ENCODE results near the genes CTNND2 and FBXL7.

- RRBS: no CpG with 5 or more reads among the region's 11 CpGs
These were observed 13.0 kb downstream of the DAP start for GRCh38 chr5:10747708-10748858.

DNA sequence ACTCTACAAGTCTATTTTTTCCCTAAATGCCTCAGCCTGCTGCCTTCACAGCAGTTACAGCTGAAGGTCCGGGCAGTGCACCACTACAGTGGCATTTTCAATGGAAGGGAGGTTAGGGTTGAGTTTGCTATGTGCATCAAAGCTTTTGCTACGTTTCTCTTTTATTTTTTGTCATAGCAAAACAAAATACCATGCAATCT, 193.7 kb downstream of the CTNND2 start:
- RRBS: no CpG with 5 or more reads among the region's 2 CpGs

DNA sequence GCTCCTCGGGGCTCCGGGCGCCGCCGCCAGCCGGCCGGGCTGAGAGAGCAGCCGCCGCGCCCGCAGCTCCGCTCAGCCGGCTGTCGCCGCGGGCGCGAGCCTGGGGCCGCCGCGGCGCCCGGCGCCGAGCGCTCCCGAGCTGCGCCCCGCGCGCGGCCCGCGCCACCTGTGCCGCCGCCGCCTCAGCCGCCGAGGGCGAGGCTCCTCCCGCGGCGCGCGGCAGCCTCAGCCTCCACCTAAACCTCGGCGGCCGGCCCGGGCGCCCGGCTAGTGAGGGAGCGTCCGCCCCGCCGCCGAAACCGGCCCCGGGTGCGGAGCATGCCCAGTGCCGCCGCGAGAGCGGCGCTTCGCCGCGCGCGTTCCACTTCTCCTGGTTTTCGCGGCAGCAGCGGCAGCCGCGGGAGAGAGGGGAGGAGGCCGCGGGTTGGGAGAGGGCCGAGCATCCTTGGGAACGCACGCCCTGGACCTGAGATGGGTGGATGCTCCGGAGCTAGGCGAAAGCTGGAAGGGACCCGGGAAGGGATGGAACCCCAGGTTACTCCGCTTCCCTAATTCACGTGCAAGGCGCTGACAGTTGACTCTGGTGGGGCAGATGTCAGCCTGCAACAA, at the start of gene CTNND2:
TSS of gene CTNND2 (minus strand) at position 313 of the 609 bp plus-strand sequence.
- RRBS: 3% methylated on average over 19 of the region's 85 CpGs

DNA sequence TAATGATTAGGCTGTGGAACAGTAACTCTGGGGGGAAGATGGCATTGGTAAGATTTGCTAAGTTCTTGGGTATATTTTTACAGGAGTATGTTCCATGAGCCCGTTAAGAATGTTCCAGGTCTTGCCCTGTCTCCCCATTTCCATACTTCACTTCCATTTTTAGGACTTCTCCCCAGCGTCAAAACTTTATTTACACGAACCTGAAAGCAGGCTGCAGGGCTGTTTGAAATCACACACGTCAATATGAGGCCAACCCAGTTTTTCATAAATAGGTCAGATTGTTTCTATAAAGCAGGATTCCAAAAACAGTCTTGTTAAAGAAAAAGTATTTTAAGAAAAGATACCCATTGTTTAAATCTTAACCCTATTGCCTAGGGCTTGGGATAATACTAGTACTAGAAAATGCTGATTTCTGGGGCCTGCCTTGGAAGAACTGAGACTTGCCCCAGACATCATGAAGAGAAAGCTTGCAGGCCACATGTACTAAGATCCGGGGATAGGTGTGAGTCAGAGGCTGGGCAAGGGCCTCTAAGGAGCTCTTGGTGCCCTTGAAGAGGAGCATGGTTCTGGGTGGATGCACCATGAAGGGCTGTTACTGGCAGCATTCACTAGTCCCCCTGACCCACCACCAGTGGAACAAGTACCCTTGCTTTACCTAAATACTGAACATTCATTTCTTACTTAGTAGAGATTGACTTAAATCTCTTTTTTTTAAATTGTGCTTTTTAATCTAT, 24.2 kb downstream of the TRIO start:
- RRBS: no CpG with 5 or more reads among the region's 5 CpGs

DNA sequence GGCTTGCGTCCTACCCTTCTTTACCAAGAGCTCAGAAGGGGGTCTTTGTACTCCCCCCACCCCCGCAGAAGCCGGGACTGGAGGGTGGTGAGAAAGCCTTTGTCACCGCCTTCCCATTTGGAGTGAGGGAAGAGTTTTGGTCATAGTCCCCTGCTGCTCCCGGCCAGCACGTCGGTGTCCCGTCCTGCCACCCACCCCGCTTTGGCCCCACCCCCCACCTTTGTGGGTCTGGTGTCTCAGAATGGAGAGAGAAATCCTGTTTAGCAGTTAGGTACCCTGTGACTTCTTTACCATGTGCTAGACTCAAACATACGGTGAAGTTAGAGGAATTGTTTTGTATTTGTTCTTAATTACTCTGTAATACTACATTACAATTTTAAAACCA, 35.8 kb downstream of the TRIO start:
- RRBS: 20% methylated on average over 3 of the region's 10 CpGs

DNA sequence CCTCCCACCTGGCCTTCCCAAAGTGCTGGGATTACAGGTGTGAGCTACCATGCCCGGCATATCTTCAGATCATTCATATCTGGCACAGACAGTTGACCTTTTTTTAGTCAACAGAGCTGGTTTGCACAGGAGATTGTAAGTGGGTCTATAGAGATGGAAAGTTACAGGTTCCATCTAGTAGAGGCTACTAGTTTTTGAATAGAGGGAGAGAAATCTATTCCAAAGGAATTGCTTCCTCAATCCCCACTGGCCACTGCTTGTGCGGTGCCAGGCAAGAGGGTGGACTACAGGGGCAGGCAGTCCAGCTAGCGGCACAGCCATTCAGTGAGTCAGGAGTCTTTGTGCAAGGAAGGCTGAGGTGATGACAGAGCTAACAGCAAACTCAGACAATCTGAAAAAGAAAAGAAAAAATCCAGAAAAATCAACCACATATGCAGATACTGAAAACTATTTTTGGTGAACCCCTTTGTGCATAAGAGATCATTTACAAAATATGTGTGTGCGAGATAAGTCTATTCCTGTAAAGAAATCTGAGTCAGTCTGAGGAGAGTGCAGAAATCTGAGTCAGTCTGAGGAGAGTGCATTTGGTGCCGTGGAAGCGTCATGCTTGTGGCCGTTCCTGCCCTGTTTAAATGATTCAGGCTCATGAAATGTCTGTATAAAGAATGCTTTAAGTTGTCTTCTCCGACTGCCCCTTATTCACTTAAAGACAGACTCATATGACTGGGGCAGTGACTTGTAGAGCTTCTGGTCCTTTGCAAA, 47.0 kb downstream of the TRIO start:
- RRBS: no CpG with 5 or more reads among the region's 8 CpGs

- RRBS: no CpG with 5 or more reads among the region's 8 CpGs
These were observed 57.2 kb downstream of the TRIO start for GRCh38 chr5:14200258-14200739.

- RRBS: no CpG with 5 or more reads among the region's 8 CpGs
These were observed 70.7 kb downstream of the TRIO start for GRCh38 chr5:14213406-14214673.

DNA sequence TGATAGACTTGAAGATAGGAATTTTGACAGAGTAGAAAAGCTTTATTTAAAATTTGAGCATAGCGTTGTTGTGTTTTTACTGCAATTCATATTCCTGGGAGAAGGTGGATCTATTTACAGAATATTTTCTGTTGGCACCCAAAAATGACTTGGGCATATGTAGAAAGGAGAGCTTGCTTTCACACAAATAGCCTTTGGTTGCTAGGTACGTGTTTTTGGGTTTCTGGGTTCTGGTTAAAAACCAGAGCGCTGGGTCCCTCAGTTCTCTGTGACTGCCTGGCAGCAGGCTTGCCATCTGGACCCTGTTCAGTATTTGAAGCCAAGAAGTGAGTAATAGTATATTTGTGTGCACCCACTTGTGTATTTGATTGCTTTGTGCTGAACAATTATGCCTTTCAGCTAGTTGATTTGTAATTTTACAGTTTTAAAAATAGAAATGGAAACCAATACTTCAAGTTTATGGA, 153.3 kb downstream of the TRIO start:
- RRBS: no CpG with 5 or more reads among the region's 3 CpGs

DNA sequence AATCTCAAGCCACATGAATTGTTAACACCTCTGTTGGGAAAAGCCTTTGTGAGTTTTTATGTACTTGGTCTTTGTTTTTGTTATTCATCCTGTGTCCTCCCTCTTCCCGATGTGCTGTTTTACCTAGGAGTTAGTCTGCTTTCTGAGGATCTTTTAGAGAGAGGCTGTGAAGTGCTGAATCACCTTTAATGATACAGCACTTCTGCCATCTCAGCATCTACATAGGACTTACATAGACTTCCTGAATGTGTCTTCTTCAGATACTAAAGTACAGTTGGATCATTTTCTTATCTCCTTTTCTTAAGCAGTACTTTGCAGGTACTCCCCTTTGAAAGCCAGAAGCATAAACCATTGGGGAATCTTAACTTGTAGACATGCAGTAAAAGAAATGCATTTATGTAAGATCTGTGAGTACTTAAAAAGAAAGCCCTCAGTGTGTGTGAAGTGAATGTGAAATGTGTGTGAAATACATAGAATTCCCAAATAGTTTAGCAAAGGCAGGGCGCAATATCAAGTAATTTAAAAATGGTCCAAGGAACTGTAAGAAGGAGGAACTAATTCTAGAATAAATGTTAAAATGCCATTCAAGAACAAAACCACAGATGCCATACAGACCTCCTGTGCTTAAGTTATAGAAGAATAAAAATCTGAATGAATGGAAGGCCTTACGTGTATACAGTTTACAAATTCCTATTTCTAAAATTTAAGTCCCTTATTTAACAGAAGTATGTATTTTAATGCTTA, 31.7 kb downstream of the OTULIN start:
- RRBS: no CpG with 5 or more reads among the region's 3 CpGs

DNA sequence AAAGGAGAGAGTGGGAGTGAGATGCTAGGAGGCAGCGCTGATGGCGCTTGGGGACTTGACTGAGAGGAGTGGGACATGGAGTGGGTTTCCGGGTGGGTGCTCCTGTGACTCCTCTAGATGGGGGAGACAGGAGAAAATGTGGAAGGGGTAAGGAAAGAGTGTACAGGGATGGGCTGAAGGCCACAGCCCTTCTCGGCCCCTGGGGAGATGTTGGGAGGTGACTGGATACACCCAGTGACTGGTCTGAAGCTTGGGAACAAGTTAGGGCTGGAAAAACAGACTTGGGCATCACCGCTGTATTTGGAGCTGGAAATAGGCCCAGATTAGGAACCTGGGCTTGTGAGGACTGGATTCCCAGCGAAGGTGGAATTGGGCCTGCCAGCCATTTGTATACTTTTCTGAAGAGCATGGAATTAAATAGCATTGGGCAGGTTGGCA, 37.6 kb downstream of the OTULIN start:
- RRBS: no CpG with 5 or more reads among the region's 6 CpGs

DNA sequence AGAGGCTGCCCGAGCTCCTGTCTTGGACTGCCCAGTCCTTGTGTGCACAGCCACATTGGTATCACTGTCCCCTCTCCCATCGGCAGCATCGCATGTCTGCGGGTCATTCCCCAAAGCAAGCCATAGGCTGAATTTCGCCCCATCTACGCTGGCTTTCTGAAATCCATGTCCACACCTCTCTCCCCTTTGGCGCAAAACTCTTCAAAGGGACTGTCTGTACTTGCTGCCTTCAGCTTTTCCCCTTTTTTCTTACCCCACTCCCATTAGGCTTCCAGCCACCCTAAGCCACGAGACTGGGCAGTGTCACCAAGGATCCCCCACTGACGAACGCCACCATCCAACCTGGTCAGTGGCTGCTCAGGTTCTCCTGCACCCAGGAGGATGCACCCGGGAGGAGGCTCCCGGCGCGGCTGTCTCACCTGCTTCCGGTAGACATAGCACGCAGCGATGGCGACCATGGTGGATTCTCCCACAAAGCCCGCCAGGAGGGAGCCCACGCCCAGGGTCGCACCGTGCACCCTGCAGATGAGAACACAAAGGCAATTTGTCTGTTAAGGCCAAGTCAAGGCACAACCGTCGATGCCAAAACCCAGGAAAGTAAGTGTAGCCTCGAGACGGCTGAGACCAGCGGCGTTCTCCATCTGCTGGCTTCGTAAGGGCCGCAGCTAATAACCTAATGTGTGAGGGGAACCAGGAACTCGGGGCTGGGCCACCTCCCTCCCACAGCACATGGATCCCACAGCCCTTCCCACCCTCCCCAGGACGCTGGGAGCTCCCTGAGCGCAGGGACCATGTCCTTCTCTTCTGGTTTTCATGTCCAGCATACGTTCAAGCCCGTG, 48.2 kb downstream of the OTULIN start:
- RRBS: no CpG with 5 or more reads among the region's 35 CpGs

GRCh38 chr5:14713294-14713723, 48.8 kb downstream of the OTULIN start:
- RRBS: no CpG with 5 or more reads among the region's 14 CpGs

DNA sequence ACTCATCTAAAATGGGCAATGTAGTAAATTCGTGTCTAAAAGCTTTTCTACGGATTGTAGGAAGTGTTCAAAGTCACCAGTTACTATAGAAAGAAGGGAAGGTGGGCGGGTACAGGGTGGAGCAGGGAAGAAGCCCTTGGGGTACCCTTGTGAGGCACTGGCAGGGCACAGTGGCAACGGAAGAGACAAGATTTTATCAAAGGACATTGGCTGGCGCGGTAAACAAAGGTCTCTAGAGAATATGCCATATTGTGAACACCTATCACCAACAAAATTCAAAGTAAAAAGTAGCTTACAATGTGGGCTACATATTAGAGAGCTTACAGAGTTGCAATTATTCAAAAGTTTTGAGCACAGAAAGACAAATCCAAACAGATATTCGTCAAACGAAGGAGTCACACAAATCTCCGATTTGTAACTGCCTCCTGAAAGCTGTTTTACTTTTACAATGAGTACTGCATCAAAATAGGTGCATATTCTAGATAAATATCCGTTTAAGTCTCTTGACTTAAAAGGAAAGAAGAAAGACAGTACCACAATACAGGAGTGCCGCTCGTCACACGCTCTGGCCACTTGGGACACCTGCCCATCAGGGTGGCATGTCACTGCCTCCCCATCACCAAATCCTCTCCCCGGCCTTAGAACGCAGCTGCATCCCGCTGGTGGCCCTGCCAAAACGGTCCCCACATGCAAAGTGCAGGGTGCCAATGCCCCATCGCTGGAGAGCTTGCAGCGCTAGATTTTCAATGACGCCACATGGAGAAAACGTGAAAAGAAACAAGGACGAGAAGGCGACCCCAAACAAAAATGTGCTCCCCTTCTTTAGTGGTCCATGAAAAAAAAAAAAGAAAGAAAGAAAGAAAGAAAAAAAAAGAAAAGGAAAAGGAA, 1.4 kb downstream of the ANKH start:
- RRBS: no CpG with 5 or more reads among the region's 23 CpGs

GRCh38 chr5:14870812-14871367, 688 bp downstream of the ANKH start:
- RRBS: 4% methylated on average over 10 of the region's 21 CpGs

GRCh38 chr5:14872098-14873140, 841 bp upstream of the ANKH start:
- RRBS: 2% methylated on average over 25 of the region's 72 CpGs

DNA sequence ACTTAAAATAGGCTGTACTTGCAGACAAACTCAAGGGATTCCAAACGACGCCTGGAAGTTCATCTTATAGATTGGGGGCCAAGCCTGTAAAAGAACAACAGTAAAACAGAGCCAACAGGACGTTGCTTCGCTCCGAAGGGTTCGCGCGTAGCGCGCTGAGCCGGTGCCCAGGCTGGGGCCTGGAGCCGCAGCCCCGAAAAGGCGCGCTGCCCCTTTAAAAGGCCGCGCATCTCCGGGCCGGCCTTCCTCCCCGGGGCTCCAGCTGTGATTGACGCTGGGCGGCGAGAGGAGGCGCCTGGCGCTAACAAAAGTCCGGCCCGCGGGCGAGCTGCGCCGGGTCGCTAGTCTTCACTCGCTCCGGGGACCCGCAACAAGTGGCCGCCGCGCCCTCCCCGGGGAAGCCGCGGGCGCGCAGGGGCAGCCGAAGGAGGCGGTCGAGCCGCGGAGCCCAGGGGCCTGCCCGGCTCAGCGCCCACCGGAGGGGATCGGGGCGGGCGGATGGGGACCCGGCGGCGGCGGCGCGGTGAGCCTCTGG, at the start of gene FBXL7:
TSS of gene FBXL7 (plus strand) at position 333 of the 535 bp plus-strand sequence.
- RRBS: 1% methylated on average over 37 of the region's 60 CpGs

- RRBS: 1% methylated on average over 22 of the region's 55 CpGs
These were observed 559 bp downstream of the FBXL7 start for GRCh38 chr5:15500383-15501095.

GRCh38 chr5:15615833-15616415, 115.9 kb downstream of the FBXL7 start:
- RRBS: no CpG with 5 or more reads among the region's 8 CpGs